SJCRH30 (cell line): Measurements from ENCODE around the gene SLC16A5.

GRCh38 chr17:74241364-74241979 is 28.1 kb downstream of the TTYH2 start:
- RAMPAGE, long total RNA, result no peak

DNA sequence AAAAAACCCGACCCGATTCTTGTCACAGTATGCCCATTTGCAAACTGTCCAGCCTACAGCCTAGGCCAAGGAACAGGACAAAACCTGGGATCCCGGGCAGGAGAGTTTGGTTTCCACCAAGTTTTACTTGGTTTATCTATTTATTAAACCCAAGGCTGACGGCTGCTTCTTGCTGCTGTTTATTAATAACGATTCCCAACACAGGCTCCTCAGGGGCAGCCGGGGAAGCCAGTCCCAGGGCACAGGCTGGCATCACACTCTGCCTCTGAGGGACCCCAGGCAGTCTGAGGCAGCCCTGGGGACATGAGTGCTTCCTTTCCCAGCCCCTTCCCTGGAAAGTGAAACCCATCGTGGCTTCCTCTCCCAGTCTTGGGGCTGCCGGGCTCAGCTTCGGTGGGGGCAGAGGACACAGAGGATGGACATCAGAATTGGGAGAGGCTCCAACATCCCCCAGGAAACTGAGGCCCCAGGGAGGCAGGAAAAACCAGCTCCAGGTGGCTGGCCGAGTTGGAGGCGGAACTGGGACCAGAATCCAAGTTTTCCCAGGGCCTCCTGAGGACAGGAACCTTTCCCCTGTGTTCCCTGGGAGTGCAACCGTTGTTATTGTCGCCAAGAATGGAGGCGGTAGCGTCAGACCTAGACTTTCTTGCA is 984 bp upstream of the KIF19 start:
- RAMPAGE, long total RNA, result no peak

- RAMPAGE, long total RNA, result no peak
Measured at GRCh38 chr17:74529750-74530151, 1.5 kb downstream of the CD300LB start.

GRCh38 chr17:74663824-74664261 is 40.3 kb upstream of the CD300E start:
- RAMPAGE, long total RNA, result no peak

DNA sequence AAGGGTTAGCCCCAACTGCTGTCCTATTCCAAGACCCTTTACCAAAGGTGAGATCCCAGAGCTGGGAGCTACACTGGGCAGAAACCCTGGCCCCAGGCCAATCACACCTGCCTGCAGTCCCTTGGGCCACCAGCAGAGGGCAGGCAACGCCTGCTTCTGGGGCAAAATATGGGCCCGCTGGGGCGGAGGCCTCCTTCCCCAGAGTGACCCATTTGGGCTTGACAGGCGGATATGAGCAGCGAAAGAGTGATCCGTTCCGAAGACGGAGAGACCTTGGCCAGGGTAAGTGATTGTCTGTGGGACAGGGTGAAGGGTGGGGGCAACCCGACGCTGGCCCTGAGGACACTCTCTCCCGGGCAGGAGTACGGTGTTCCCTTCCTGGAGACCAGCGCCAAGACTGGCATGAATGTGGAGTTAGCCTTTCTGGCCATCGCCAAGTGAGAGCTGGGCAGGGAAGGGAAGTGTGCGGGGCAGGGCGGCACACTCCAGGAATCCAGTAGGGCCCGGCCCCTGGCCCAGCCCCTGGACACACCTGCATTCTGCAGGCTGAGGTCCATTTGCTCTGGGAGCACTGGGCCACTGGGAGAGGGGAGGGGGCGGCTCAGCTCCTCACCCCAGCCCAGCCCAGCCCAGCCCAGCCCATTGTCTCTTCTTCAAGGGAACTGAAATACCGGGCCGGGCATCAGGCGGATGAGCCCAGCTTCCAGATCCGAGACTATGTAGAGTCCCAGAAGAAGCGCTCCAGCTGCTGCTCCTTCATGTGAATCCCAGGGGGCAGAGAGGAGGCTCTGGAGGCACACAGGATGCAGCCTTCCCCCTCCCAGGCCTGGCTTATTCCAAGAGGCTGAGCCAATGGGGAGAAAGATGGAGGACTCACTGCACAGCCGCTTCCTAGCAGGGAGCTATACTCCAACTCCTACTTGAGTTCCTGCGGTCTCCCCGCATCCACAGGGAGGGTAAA is 3.5 kb upstream of the NHERF1 start:
- RAMPAGE, long total RNA, result no peak

DNA sequence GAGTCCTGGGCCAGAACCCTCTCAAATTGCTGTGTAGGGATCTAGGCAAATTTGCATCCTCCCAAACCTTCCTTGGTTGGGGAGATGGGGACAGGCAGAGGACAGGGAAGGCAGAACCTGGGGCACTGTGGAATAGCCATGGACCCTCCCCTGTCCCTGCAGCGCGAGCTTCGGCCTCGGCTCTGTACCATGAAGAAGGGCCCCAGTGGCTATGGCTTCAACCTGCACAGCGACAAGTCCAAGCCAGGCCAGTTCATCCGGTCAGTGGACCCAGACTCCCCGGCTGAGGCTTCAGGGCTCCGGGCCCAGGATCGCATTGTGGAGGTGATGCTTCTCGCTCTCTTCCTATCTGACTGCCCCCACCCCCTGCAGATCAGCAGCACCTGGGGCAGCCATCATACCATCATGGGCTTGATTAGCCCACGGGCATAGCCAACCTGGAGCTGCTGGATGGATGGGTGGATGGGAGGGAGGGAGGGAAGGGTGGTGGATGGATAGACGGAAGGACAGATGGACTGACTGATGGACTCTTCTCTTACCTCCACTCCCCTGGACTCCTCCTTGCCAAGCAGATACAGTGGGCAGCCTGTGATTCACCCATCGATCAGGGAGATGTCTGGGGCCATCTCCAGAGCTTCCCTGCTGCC is 13.5 kb downstream of the NHERF1 start:
- RAMPAGE, long total RNA, result no peak

GRCh38 chr17:74766702-74767636 is 9.2 kb downstream of the NAT9 start:
- RAMPAGE, long total RNA, result no peak

DNA sequence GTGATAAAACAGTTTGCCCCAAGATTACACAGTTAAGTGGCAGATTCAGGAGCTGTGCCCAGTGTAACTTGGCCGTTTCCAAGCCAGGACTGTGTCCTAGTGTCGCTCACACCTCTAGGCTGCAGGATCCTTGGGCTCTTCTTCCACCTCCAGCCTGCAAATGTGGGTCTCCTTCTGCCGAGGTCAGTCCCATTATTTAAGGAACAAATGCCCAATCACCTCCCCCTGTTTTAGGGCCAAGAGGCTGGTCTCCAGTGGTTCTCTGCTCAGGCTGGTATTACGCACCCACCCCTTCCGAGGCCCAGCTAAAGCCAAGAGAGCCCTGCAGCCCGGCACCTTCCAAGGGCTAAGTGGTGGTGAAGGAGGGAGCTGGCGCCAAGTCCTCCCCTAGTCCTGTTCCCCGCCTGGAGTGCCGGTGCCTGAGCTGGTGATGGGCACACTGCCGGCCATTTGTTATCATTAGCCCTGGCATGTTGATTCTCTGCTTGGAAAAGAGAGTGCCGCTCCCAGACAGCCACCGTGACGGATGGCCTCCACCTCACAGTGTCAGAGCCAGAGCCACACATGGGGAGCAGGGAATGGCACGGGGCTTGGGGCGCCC is 32.0 kb downstream of the GRIN2C start:
- RAMPAGE, long total RNA, result no peak

DNA sequence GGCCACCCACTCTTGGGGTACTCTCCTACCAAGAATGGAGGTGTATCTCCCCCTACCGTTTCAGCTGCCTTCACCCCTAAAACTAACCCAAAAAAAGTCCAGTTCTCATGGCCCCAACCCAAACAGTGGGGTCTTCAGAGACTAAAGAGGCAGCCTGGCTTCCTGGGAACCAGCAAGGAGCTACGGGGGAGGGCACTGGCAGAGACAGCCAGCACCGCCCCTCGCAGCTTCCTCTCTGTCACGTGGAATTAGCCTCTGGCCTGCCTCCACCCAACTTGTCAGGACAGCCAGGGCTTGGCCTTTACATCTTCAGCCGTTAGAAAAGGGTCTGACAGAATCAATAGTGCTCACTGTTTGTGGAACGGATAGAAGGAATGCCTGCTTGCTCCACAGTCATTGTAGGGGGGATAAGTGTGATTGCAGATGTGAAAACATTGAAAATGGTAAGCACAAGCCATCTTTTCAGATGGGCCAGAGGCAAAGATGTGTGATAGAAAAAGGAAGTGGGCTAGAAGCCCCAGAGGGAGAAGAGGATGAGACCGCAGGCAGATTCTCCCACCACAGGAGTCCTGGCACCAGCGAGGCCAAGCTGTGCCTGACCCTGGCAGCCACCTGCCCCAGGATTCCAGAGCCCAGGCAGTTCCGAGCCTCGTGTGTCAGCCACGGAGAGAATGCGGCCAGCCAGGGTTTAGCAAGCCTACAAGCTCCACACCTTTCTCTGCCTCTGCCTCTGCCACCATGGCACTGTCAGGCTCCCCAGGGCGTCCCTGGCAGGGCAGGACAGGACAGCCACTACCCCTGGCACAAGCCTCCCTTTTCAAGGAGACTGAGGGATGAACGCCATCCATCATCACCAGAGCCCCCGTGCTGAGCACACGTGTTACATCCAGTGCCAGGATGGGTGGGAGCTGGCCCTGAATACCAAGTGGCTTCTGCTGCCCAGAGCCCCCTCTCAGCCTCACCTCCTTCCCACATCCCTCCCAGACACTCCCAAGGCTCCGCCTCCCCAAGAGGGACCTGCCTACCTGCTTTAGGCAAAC is 18.5 kb downstream of the GRIN2C start:
- RAMPAGE, long total RNA, result no peak

GRCh38 chr17:74938356-74939108 is 2.8 kb downstream of the OTOP3 start:
- RAMPAGE, long total RNA, result no peak

DNA sequence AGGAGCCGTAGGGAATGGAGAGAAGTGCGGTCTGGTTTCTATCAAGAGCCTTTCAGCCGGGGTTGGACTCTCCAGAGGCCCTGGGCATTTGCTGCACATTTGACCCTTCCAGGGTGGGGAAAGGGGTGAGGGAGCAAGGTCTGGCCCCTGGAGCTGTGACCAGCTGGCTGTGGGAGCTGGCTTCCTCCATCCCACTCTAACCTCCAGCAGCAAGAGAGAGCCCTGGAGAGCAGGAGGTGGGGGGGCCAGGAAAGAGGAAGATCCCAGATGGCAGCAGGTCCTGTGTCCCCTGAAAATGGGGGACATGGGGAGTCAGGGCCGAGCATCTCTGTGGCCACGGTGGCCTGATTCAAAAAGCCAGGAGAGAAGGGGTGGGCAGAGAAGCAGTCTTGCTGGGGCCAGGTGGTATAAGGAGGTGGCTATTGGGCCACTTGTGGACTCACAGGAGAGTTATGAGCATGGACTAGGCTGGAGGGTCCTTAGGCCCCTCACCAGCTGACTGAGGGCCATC is 1.1 kb downstream of the HID1 start:
- RAMPAGE, long total RNA, result no peak

DNA sequence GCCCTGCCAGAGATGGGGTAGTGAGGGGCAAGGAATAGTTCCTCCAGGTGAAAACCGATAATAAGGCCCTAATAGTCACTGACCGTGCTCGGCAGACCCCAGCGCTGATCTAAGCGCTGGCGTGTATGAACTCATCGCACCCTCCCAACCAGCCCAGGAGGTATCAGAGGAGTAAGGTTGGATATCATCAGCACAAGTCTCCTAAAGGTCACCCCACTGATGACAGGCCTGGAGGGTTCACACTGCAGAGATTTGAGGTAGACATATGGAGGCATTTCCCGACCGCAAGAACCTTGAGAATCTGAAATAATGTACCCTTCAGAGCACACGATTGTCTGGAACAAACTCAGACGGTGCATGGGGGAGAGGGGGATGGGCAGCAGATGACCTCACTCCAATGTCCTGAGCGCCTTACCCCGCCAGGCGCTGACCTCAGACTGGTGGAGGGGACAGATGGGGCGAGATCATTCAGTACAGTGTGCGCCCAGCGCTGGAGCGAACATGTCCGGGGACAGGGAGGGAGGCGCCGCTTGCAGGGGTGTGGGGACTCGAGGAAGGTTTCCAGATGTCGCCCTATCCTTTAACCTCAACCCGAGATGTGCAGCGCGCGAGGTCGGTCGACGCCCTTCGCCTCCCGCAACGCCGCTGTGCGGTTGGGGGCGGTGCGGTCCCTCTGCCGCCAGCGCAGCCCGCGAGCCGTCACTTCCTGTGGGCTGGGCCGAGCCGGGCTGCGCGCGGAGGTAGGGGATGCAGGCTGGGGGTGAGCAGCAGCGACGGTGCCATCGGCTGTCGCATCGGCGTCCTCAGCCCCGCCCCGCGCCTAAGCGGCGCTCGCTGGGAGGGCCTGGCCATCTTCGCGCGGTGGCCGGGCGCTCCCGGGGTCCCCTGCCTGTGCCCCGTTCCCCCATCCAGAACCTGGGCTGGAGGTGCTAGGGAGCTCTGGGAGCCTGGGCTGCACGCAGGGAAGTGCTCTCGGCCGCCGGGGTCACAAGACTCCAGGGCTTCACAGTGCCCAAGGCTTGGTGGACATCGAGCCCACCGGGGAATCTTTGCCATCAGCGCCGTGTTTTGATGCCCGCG is 5.4 kb upstream of the CDR2L start:
- RAMPAGE, long total RNA, result no peak

DNA sequence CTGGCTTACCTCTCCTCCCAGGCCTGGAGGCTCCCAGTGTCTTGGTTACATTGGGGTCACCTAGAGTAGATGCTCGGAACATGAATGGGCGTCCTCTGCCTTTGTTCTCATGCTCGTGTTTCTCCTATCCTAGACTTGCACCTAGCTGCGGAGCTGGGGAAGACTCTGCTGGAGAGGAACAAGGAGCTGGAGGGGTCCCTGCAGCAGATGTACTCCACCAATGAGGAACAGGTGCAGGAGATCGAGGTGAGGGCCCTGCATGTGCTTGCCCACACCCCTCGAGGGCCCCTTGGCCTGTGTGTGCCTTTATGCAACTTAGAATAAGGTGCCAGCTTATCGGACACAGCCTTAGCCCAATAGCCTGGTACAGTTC is 11.9 kb downstream of the CDR2L start:
- RAMPAGE, long total RNA, result no peak

GRCh38 chr17:75025025-75025619 is 12.7 kb downstream of the MRPL58 start:
- RAMPAGE, long total RNA, result no peak

DNA sequence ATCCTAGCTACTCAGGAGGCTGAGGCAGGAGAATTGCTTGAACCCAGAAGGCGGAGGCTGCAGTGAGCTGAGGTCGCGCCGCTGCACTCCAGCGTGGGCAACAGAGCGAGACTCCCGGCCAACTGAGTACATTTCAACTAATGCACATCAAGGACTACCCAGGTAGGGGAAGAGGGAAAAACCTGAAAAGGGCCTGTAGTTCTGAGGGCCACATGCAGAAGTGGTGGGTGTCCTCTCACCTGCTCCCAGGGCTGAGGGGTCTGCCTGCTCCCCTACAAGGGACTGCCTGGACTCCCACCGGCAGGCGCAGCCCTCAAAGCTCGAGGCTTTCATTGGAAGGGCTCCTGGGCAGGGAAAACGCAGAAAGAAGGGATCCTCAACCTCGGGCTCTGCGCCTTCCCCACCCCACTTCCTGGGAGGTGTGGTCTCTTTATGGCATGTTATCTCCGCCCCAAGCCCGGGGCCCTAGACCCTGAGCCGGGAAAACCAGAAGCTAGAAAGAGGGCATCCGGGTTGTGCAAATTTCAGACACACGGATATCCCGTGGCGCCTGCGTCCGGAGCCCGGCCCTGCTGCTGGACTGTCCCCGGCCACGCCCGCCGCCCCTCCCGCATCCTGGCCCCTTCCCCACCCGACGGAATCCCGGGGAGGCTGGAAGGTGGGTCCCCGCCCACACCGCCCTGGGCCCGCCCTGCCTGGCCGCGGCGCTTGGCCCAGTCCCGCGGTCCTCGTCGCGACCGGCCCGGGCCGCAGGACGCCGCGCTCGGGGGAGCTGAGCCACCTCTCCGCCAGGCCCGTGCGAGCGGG is at the start of gene SLC16A5:
SLC16A5 (plus strand) TSS at position 716 of the 807 bp plus-strand sequence.
- RAMPAGE, long total RNA, result no peak

GRCh38 chr17:75091775-75092329 is 4.1 kb downstream of the SLC16A5 start:
- RAMPAGE, long total RNA, result no peak

DNA sequence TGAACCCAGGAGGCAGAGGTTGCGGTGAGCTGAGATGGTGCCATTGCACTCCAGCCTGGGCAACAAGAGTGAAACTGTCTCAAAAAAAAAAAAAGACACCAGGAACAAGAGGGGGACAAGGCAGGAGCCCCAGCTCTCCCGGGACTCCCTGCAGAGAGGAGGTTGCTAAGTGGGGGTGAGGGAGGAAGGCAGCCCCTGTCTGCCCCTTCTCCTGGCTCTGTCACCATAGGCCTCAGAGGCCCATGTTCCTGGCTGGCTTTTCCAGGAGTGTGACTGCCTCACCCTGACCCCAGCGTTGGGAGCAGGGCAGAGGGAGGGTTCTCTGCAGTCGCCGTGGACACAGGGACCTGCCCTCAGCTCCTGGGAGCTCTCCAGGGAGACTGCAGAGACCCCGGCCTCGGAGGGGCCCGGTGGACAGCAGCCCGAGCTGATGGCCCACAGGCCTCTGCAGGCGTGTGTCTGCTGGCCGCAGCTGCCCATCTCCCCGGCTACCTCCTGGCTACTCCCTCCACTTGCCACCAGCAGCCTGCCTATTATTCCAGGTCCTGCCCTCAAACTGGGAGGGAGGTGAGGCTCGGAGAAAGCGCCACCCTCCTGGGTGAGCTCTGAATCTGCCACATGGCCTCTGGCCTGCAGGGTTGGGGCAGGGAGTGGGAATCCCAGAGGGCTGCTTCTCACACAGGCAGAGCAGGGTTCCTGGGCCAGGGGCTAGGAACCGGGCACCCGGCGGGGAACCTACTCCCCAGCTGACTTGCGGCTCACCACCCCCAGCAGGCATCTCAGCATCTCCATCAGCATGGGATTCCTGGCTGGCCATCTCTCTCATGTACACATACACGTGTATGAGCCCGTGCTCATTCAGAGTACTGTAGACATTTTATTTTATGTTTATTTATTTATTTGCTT is 7.1 kb downstream of the SLC16A5 start:
- RAMPAGE, long total RNA, result no peak

DNA sequence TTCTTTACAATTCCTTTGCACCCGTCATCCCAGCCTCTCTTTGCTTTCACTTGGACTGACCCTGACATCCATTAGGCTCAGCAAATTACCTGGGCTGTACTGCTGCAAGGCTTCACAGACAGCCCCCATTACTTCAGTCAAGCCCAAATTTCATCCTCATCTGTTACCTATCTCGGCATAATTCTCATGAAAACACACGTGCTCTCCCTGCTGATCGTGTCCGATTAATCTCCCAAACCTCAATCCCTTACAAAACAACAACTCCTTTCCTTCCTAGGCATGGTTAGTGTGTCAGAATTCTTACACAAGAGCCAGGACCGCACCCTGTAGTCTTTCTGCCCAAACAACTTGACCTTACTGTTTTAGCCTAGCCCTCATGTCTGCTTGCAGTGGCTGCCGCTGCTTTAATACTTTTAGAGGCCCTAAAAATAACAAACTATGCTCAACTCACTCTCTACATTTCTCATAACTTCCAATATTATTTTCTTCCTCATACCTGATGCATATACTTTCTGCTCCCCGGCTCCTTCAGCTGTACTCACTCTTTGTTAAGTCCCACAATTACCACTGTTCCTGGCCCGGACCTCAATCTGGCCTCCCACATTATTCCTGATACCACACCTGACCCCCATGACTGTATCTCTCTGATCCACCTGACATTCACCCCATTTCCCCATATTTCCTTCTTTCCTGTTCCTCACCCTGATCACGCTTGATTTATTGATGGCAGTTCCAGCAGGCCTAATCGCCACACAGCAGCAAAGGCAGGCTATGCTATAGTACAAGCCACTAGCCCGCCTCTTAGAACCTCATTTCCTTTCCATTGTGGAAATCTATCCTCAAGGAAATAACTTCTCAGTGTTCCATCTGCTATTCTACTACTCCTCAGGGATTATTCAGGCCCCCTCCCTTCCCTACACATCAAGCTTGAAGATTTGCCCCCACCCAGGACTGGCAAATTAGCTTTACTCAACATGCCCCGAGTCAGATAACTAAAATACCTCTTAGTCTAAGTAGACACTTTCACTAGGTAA is 5.3 kb downstream of the GGA3 start:
- RAMPAGE, long total RNA, result no peak

GRCh38 chr17:75277200-75278096 is 6.4 kb upstream of the MIF4GD start:
- RAMPAGE, long total RNA, result no peak

DNA sequence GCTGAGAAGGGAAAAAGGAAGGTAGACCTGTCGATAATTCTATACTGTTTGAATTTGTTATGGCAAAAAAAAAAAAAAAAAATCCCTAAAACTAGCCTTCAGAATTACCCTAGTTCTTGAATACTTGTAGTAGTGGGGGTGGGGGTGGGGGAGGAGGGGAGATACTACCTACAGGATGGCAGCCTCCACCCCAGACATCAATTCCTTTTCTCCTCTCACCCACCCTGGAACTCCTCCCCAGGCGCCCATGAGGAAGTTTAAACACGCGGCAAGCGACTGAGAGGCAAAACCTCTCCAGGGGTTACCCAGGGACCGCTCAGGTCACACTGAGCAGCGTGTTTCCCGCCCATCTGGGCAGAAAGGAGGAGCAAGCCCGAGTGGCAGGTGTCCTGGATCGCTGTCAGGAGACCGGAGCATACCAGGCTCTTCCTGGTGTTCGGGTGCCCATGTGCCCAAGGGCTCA is 611 bp downstream of the SLC25A19 start:
- RAMPAGE, long total RNA, result no peak